Measurements from ENCODE around the gene SLC9A8.

- RRBS = no CpG with 5 or more reads among the region's 9 CpGs
Observed at GRCh38 chr20:48985016-48985580, 61.0 kb upstream of the CSE1L start.

DNA sequence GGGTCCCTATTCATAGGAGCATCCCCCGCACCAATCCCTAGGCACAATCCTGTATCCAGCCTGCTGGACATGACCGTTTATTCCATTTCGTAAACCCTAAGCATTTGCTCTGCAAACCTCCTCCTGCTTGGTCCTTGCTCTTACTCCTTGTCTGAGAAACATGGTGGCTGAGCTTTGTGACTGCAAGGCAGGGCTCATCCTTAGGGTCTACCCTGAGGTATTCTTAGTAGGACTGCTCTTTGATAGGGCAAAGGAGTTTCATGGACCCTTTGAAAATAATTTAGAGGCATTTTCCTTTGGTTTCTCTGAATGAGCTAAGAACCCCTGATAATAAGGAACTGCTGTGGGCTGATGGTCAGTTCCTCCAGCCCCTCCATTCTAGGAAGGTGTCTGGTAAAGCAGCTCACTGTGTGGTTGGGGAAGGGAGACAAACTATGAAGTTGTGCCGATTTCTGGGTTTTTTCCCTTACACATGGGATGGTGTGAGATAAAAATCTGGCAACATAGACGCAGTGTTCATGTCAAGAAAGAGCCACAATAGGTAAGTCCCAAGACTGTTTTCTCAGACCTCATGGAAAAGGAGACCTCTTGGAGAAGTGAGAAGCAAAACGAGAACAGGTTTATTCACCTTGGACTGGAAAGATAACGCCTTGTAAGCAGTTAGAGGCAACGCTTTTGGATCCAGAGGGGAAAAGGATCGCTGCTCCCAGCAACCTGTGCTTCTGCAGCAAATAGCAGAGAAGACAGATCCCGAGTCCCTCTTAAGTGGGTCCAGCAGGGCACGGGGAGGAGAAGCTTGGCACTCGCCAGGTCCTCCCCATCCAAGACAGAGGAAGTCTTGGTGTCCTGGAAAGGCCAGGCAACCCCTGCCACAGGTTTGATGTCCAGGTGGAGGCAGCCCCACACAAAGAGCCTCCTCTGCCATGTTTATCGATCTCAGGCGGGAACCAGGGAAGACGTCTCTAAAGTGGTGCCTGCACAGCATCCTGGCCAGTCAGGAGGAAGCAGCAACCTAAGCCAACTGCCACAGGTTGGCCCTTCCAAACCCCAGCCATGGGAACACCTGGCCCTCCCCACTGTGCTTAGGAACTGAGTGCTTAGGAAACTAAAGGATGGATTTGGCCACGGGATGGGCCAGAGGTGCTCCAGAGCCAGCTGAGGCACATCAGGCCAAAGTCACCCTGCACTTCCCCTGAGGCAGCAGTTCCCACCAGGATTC, 56.5 kb downstream of the CSE1L start:
- RRBS = no CpG with 5 or more reads among the region's 16 CpGs

- RRBS = no CpG with 5 or more reads among the region's 8 CpGs
Observed at GRCh38 chr20:49124282-49124733, 63.8 kb downstream of the STAU1 start.

DNA sequence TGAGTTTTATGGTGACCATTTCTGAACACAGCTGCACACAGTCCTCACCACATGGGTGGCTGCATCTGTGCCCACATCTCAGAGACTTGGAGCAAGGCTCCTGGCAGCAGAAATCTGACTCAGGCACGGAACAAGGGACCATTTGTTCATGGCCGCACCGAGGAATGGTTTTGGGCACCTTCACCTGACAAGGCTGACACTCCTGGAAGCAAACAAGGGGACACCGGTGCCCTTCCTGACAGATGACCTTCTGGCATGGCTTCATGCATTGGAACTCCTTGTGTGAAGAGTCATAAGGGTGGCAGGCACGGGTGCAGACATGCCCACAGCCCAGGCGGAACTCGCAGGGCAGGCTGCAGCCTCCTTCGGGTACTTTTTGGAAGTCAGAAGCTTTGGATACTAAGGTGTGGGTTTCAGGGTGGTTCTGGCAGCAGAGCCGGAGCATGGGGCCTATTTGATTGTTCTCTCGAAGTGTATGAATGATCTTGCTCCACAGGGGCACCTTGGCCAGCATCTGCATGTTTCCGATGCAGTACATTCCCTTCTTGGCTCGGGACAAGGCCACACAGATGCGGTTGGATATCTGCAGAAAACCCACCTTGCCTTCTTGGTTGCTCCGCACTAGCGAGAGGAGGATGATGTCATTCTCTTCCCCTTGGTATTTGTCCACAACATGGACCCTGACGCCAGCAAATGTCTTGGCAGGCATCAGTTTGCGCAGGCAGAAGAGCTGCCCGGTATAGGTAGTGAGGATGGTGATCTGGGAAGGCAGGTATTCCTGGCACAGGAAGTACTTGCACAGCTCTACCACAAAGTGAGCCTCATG, 28.8 kb downstream of the ZNFX1 start:
- RRBS = no CpG with 5 or more reads among the region's 18 CpGs

GRCh38 chr20:49661935-49662696, 51.6 kb downstream of the B4GALT5 start:
- RRBS = no CpG with 5 or more reads among the region's 2 CpGs

- RRBS = no CpG with 5 or more reads among the region's 8 CpGs
Observed at GRCh38 chr20:49674281-49675118, 39.2 kb downstream of the B4GALT5 start.

DNA sequence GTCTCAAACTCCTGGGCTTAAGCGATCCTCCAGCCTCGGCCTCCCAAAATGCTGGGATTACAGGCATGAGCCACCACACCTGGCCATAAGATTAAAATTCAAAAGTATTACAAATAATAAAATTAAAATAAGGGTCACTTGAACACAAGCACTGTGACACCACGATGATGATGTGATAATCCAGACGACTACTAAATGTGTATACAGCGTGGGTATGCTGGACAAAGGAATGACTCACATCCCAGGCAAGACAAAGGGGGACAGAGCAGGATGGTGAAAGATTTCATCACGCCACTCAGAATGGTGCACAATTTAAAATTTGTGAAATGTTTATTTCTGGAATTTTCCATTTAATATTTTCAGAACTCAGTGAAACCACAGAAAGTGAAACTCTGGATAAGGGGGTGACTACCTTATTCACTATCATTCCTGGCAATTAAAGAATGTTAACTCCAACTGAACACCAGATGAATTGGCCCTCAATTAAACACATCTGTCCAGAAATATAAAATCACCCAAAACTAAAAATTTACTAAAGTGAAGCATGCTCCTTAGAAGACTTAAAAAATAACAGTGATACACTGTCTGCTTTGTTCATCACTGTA, 13.1 kb downstream of the B4GALT5 start:
- RRBS = no CpG with 5 or more reads among the region's 6 CpGs

DNA sequence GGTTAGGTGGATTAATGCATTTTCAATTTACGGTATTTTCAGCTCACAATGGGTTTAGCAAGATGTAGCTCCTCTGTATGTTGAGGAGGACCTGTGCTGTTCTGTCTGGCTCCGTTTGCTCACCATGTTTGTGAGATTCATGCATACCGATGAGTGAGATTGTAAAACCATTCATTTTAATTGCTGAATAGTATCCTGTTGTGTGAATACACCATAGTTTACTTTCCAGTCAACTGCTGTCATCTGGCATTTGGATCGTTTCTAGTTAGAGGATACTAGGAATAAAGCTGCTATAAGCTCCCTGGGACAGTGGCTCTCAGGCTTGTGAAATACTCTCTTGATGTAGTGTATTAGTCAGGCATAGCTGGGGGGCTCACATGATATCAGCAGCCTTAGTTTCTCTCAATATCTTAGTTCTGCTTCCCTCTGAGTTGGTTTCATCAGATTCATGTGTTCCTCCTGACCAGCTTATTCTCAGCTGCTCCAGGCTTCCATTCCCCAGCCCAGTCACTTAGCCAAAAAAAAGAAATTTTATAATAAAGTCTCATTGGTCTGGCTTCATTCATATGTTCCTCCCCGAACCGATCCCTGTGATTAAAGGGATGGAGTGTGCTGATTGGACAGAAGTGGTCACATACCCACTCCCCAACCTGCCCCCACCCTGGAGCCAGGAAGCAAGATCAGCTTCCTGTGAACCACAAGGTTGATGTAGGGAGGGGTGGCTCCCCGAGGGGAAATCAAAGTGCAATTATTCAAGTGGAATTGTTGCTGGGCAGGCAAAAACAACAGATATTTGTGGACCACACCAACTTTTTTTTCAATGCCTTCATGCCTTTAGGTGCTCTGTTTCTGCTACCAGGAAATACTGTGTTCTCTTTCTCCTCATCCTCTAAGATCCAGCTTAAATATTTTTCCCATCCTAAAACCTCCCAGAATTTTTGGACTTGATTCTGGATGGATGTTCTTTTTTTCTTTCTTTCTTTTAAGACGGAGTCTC, 11.0 kb upstream of the B4GALT5 start:
- RRBS = no CpG with 5 or more reads among the region's 8 CpGs

DNA sequence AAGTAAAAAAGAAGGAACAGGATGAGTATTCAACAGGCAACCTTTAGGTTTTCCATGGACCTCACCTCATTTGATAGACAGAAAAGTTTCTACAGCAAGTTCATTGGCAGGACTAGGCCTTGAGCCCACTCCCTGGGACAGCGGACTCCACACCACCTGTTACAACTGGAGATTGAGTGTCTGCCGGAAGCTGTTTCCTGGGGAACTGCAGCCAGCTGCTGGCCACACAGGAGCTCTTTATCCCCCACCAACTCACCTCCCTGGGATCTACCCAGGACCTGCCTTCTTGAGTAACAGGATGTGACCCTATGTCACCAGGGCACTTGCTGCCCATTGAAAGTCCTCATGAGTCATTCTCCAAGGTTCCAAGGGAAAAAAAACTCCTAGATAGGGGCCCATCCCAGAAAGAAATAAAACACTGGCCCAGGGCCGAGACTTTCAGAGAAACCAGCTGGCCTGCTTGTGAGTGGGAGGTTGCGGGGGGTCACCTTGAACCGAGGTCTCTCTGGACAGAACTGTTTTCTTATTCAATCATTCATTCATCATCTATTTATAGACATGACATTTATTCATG, 37.4 kb upstream of the SLC9A8 start:
- RRBS = no CpG with 5 or more reads among the region's 5 CpGs

GRCh38 chr20:49794337-49794839, 18.2 kb upstream of the SLC9A8 start:
- RRBS = no CpG with 5 or more reads among the region's 6 CpGs

GRCh38 chr20:49805198-49805956, 7.3 kb upstream of the SLC9A8 start:
- RRBS = no CpG with 5 or more reads among the region's 12 CpGs

- RRBS = 5% methylated on average over 7 of the region's 69 CpGs
Observed at GRCh38 chr20:49812449-49813522, at the start of gene SLC9A8. Gene SLC9A8 (plus strand): TSS chr20:49812828.

- RRBS = no CpG with 5 or more reads among the region's 5 CpGs
Observed at GRCh38 chr20:49854903-49855125, 42.2 kb downstream of the SLC9A8 start.

- RRBS = 4% methylated on average over 3 of the region's 34 CpGs
Observed at GRCh38 chr20:49978801-49979677, 3.7 kb upstream of the SNAI1 start.

GRCh38 chr20:50109990-50110946, 2.7 kb downstream of the UBE2V1 start:
- RRBS = no CpG with 5 or more reads among the region's 5 CpGs

DNA sequence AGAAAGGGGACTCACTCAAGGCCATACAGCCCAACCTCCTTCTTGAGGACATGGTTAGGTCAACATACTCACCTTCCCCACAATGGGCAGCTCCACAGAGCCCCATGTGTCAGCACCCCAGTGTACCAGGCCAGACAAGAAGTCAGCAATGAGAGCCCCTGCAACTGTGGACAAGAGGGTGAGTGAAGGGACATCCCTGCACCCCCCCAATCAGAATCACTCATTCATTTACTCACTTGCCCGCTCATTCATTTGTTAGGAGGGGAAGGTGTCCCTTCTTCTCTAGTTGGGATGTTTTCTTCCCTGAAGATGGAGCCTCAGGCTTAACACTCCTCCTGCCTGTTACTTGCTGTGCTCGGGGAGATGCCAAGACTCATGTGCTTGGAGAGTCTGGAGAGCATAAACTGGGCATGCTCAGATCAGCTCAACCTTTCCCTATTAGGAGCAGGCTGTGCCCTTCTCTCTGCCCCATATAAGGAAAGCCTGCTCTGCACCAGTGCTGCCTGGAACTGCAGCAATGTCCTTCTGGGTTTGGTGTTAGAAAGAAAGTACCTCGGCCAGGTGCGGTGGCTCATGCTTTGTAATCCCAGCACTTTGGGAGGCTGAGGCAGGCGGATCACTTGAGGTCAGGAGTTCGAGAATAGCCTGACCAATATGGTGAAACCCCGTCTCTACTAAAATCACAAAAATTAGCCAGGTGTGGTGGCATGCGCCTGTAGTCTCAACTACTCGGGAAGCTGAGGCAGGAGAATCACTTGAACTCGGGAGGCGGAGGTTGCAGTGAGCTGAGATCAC, 18.0 kb upstream of the UBE2V1 start:
- RRBS = no CpG with 5 or more reads among the region's 11 CpGs

- RRBS = no CpG with 5 or more reads among the region's 25 CpGs
Observed at GRCh38 chr20:50139740-50140930, 13.4 kb downstream of the PEDS1 start.

DNA sequence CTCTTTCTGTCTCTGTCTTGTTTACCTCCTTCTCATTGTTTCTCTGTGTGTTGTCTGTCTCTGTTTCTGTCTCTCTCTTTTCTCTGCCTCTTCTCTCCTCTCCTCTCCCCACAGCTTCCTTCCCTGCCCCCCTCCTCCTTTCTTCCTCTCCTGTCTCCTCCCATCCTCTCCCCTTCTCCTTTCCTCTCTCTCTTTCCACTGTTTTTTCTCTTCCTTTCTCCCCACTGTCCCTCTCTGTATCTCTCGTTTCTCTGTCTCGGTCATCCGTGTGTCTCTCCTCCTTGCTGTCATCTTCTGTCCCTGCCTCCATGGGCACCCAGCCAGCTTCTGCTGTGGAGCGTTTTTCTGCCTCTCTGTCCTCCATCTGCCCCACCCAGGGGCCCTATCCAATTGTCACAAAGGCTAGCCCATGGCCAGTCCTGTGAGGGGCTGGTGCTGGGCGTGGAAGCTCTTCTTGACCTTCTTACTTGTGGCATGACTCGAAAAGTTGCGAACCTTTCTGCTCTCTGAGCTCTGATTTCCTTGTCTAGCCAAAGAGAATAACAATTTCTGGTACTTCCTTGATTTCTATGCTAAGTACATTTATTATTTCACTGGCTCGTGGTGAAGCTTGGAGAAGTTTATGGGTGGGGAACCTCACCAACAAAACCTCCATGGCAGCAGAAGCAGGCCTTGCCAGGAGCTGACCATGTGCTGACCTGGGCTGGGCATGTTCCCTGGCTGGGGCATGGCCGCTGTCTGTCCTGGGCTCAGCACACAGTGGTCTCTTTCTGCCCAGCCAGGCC, 69.2 kb downstream of the CEBPB start:
- RRBS = no CpG with 5 or more reads among the region's 9 CpGs

- RRBS = no CpG with 5 or more reads among the region's 7 CpGs
Observed at GRCh38 chr20:50260477-50261155, 70.0 kb downstream of the CEBPB start.

GRCh38 chr20:50270612-50271020, 80.0 kb downstream of the CEBPB start:
- RRBS = no CpG with 5 or more reads among the region's 20 CpGs

Data from epithelial cell of esophagus (primary cell).